NALM6 (cell line): Measurements from ENCODE around the gene ST8SIA6.

DNA sequence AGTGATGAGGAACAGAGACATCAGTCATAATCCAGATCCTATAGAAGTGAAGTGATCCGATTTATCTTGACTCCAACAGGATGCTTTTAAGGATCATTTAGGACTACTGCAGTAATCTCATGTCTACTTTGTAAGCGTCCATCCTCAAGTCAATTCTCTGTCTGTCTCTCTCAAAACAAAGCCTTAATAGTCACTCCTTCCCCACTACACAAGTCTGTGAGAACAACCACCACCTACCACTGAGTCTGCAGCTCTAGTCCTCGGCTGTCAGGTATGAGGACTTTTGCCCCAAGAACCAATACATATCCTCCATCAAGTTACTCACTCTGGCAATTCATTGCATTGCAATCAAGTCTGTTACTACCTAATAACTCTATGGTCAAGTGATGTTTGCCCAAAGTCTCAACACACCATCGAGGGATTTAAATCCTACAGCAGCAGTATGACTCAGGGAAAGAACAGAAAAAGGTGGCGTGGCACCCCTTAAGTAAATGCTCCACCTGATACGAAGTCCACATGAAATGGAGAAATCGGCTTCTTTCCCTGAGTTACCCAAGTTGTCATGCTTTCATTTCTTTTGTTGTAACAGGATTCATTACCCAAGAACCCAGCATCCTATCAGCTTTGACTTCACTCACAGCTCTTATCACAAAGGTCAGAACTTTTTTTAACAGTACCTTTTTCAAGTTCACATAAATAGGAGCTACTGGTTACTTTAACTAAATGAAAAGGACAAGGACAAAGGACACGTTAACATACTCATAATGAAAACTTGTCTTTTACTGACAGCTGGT lies 219.6 kb upstream of the FRMD4A start:
- PRO-cap, result no peak

DNA sequence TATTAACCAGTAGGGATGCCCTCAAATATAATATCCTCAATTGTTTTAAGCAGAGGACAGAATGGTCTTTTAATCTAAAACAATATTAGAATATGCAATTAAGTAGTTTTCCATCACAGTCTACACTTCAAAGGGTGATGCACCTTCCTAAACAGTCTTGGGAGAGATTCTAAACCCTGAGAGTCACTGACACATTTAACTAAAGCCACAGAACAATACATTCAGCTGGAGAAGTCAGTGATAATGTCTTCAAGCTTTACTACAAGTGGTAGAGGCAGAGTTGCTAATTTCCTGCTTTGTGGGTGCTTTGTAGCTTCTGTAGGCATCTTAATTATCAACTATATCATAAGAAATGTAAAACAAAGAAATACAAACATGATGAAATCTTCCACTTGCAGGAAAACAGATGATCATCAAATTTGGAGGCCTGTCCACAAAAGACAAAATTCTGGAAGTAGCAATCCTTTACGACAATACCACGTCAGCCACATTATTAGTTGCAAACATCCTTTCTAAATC lies 212.5 kb downstream of the FAM107B start:
- PRO-cap, result no peak

DNA sequence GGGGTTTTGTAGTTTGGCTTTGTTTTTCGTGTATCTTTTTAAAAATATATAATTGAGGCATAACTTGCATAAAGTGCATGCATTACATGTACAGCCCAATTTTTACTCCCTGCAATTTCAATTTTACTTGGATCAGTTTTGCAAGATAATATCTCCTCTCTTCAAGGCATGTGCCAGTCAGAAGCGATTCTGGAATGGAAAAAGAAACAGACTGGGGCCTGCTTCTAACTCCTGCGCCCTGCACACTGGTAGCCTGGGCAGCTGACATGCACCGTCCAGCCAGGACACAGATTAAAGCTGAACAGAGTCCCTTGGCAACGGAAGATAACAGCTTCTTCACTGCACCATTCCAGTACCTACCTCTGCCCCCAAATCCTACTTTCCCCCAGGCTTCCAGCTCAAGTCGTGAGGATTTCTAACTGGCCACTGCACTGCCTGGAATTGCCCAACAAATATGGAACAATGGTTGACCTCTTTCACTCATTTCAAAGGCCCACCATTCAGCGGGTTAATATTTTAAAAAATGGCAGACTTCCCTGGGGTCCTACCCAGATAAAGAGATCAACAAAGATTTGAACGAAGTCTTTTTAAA lies 182.1 kb downstream of the FAM107B start:
- PRO-cap, result no peak

GRCh38 chr10:14618003-14618283 lies 156.8 kb downstream of the FAM107B start:
- PRO-cap, result no peak

DNA sequence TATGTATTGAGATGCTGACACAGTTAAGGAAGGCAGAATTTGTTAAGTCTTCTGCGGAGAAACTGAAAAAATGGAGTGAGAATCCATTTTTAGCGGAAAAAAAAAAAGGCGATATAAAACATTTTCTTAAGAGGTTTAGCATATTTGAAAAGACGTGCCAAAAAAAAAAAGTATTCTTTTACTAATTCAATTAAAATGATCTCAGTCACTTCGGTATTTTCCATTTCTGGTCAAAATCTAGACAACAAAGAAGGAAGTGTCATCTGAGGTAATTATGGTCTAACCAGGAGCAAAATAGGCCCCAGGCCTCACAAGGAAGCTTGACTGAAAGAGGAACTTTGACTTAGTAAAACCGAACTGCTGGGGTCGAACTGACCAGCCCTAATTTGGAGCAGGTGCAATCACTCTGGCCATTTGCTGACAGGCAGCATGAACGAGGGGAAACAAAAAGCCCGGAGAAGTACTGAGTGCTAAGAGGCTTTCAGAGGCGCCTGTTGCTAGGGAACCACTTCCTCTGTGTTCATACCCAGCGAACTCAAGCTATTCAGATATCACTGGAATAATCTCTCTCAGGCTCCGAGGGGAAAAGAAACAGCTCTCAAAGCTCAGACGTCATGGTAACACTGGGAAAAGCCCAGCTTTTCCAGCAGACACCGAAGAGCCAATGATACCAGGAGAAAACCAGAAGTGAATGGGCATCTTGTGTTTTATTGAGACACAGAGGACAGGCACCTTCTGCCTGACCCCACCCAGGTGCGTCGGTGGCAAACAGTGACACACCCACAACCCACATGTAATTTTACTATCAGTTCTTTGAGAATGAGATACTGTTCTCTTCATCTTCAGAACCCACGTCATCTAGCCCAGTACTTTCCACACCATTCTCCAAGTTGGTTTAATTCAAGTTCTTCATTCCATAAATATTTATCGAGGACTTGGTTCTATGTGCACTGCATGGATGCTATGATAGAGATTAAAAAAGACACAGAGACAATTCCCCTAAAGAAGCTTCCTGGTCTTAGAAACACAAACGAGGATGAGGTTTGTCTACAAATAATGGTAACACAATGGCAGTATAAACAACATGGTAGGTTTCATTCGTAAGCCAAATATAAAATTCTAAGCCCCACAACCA lies 126.4 kb downstream of the FAM107B start:
- PRO-cap, result no peak

GRCh38 chr10:14659416-14660283 lies 115.0 kb downstream of the FAM107B start:
- PRO-cap, result bidirectional peak, plus-strand start at chr10:14660064, minus-strand start at chr10:14659839

- PRO-cap, result no peak
Measured at GRCh38 chr10:14748474-14748773, 26.3 kb downstream of the FAM107B start.

DNA sequence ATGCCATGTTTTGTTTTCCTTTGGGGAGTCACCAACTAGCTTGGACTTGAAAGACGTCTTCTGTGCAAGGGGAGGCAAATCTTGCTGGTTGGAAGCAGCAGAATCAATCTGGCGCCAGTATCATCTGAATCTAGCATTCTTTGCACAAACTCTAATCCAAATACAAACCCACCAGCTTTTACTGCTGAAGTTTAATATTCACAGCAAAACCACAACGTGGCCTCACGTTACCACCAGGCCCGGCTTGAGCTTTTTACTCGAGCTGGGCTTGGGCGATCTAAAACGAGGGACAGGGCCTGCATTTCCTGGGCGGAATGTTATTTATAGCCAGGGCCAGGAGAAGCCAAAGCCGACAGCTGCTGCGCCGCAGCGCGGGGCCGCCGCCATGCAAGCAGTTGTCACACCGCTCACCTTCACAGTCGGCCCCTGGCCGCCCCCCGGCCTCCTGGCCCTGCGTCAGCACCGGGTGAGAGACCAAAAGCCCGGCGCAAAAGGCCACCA lies 366 bp downstream of the CDNF start:
- PRO-cap, result bidirectional peak, plus-strand start at position 349 of the sequence, minus-strand start at position 316 of the sequence

DNA sequence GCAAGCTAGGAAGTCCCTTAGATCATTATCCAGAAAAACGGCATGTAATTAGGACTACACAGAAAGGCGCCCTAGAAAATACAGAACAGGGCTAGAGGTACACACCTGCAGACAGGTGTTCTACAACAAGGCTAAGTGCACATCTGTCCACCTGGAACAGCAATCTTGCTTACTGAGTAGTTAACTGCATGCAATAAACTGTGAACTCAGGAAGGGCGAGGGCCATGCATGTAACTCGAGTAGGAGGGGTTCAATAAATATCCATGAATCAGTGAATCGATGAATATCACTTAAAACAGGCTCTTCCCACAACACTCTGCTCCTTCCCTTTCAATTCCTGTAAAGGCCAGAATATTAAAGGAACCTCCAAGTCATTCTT lies 22.0 kb downstream of the FAM171A1 start:
- PRO-cap, result no peak

DNA sequence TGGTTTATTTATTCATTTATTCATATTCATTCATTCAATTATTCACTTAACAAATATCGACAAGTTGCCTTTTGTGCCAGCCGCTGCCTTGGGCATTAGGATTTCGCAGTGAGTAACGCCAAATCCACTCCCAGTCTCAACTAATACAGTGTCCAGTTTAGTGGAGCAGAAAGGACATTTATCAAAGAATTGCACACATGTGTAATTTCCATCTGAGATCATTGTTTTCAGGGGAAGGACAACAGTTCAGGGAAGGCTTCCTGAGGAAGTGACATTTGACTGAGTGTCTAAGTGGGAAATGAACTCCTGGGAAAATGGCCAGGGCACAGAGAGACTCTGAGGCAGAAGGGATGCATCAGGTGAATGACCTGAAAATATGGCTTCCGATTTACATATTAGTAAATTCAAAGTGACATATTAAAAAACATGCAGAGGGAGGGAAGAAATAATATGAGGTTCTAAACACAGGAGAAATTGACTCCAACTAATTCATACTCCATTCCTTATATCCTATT lies 89.4 kb downstream of the ITGA8 start:
- PRO-cap, result no peak

DNA sequence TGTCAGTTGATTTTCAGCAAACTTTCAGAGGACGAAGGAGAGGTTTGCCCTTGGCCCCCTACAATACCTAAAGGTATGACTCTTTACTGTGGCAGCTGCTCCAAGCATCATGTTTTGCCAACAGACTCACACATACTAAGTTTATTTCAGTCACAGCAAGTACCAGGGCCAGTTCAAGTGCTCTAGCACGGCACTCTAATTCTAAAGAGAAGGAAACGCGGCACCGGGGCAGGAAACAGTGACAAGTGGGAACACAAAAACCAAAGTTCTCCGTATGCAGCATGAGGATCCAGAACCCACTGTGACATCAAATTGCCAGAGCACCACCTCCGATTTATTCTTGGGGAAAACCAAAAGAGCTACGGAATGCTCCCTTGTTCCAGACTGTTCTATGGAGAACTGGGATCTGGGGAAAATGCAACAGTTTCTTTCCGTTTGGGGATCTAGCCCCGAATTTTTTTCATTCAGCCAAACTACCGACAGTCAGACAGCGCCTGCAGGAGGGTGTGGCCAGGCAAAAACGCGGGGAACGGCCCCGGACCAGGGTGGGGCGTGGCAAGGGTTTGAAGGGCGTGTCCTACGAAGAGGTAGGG lies 430 bp upstream of the PTER start:
- PRO-cap, result bidirectional peak, plus-strand start outside the sequence, minus-strand start at position 508 of the sequence

- PRO-cap, result no peak
Measured at GRCh38 chr10:16441391-16441838, 4.6 kb downstream of the PTER start.

- PRO-cap, result no peak
Measured at GRCh38 chr10:16944923-16945518, 127.8 kb upstream of the RSU1 start.

GRCh38 chr10:16967355-16968162 lies 150.3 kb upstream of the RSU1 start:
- PRO-cap, result no peak

- PRO-cap, result no peak
Measured at GRCh38 chr10:16995948-16996540, 133.6 kb downstream of the CUBN start.

DNA sequence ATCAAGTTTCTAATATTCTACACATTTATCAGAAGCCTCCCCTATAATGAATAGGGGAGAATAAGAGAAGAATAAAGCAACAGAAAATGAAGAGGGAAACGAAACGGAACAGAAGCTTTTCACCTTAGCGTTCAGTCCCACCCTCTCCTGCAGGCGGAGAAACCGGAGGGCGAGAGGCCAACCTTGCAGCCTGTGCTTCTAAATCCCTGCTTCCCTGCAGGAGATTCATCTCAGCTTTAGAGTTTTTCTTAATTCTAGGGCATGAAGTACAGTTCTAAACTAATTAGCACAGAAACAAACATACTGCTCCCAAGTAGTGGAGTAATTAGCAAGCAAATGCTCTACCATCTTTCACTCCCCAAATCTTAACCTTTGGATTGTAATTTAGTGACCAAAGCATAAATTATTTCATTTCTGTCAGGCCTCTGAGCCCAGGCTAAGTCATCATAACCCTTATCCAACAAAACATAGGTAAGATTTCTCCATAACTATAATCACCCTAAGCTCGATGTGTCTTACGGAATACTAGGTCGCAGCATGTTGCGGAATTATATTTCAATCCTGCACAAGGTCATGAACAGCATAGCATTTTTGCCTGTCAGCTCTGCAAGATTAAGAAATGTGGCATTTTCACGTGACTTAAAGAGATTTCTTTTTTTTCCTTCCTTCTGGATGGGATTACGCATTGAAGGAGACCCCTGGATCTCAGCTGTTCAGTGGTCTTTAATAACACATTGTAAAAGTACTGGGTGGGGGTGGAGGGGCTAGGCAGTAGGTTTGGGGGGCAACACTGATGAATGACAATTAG lies 107.0 kb downstream of the CUBN start:
- PRO-cap, result no peak

DNA sequence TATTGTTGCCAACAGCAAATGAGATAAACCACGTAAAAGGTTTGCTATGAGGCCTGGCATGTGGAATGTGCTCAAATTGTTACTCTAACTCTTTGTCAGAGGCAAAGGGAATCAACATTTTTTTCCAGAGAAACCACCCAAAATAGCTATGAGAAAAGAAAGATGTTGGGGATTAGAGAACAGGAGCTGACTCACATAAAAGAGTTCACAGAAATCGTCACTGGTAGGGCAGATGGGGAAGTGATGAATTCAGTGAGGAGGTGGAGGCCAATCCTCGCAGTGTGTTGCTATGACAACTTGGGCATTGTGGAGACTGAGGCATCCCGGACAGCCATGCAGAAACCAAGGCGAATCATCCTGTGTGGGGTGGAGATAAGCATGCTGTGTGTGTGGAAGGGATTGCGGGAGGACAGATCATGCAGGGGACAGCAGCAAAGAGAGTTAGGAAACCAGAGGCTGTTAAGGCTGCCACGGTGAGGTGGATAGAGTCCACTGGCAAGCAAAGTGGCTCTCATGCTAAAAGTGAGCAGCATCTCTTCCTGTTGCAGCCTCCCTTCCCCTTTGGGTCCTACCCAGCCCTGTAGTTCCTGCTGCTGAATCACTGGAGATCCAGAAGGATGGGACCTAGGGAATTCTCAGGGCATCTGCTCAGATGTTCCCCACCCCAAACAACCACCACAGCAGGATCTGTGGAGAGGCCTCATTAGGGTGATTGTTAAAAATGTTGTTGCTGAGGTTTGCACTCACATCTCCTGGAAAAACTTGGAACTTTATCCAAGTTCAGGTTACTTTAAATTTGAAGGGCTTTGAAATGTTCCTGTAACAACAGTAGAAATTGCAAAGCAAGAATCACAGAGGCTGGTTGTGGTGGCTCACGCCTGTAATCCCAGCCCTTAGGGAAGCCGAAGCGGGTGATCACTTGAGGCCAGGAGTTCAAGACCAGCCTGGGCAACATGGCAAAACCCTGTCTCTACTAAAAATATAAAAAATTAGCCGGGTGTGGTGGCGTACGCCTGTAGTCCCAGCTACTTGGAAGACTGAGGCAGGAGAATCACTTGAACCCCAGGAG lies 103.8 kb downstream of the CUBN start:
- PRO-cap, result no peak

GRCh38 chr10:17178938-17179599 lies 22.4 kb downstream of the TRDMT1 start:
- PRO-cap, result no peak

- PRO-cap, result no peak
Measured at GRCh38 chr10:17453918-17454994, at the start of gene ST8SIA6. Gene ST8SIA6 (minus strand): TSS chr10:17454595.

GRCh38 chr10:17586845-17587259 lies 30.3 kb downstream of the HACD1 start:
- PRO-cap, result bidirectional peak, plus-strand start at chr10:17586931, minus-strand start at chr10:17586902